Mesenchymal stem cell of adipose (primary cell): ENCODE results near the gene IGF2BP3.

DNA sequence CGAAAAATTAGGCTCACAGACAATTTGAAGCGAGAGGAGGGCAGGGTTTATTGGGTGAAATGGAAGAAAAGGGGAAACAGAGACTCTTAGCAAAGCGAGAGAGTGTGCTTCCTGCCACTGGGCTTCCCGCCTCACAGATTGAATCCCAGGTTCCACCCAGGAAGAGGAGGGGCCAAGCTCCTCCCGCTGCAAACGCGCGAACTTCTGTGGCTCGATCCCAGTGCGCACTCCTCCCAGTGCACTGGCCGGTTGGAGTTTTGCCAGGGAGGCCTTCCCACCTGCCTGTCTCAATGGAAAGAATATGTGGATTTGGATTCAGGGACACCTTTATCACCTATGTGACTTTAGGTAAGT, 48.4 kb upstream of the SP8 start:
- CAGE, long polyA plus RNA = no peak

DNA sequence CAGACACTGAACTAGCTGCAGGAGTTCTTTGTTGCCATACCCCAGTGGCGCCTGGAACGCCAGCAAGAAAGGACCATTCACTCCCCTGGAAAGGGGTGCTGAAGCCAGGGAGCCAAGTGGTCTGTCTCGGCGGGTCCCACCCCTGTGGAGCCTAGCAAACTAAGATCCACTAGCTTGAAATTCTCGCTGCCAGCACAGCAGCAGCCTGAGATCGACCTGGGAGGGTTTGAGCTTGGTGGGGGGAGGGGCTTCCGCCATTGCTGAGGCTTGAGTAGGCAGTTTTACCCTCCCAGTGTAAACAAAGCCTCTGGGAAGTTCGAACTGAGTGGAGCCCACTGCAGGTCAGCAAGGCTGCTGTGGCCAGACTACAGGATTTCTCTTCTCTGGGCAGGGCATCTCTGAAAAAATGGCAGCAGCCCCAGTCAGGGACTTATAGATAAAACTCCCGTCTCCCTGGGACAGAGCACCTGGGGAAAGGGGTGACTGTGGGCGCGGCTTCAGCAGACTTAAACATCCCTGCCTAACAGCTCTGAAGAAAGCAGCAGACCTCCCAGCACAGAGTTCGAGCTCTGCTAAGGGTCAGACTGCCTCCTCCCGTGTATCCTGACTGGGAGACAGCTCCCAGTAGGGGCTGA, 281.1 kb upstream of the SP4 start:
- CAGE, long polyA plus RNA = no peak

DNA sequence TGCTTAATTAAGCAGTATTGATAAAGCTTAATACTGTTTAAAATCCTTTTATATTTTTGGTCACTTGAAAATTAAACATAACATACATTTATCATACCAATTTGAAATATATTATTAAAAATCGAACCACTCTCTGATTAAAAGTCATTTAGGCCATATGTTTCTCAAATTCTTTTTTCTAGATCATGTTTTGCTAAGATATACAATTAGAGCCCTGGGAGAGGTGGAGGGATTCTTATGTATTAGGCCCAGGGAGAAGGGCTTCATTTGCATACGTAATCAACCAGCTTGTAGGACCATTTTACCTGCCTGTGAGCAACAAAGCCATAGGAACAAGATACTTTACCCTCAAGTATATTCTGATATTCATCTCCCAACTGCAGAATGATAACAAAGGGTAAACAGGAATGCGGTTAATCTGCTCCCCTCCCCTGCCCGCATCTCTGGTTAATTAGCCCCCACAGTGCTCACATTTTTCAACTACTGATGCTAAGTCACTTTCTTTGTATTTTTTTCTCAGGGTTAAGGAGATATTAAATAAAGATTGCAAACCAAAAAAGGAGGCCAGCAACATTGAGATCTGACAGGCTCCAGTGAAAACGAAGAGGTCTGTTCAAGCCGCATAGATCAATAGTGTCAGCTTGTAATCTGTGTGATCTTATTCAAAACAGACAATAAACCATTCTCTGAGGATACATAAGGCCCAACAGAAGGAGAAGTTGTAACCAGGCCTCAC, 203.5 kb downstream of the RAPGEF5 start:
- CAGE, long polyA plus RNA = no peak

DNA sequence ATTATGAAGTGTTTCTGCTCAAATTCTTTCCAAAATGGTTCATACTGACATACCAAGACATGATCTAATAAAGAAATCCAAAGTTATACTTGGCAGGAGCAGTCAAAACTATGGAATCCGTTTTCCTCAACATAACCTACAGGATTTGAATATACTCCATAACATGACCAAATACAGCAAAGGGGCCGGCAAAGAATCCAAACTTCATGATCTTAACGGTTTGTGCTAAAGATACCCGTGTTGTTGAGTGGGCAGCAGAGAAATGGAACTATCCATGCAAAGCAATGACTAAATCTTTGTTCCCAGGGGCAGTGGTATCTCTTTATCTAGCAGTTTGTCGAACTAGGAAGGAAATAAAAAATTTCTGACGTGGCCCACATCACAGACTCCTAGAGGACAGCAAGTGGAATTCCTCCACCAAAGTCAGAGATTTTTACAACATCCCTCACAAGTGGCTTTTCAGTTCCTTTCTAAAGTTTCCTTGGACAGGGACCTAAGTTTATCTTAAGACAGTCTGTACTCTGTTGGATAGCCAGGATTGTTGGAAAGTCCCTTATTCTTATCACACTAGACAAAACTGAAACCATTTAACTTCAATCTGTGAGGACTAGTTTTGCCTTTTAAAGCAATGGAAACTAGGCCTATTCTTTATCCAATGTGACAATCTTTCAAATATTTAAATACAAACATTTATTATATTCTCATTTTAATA, 136.1 kb downstream of the RAPGEF5 start:
- CAGE, long polyA plus RNA = no peak

DNA sequence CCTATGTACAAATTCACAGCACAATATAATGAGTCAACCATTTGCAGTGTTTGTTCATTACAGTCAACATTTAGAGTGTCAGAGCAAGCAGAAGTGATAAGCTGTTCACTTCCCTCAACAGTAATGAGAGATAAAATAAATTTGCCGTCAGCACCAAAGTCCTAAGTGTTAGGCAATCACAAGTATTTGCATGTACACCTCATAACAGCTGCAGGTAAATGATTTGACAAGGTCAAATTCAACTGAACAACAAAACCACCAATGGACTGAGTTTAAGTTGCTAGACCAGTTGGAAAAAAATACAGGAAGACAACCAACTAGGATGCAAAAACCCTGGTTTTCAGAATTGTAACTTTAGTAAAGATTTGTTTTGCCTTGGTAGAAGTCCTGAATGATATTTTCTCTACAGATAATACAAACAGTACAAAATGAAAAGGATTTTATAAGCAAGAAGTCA, 10.5 kb downstream of the RAPGEF5 start:
- CAGE, long polyA plus RNA = no peak

DNA sequence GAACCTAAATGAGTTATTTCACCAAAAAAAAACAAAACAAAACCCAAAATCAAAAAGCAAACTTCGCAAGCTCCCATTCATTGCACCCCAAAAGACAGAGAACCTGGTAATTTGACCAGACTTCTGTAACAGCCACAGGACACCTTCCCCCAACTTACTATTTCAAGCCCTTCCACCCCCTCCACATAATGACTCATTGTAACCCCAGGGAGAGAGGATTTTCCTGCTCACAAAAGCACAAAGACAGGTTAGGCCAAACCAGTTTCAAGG, 66.9 kb downstream of the STEAP1B start:
- CAGE, long polyA plus RNA = no peak

DNA sequence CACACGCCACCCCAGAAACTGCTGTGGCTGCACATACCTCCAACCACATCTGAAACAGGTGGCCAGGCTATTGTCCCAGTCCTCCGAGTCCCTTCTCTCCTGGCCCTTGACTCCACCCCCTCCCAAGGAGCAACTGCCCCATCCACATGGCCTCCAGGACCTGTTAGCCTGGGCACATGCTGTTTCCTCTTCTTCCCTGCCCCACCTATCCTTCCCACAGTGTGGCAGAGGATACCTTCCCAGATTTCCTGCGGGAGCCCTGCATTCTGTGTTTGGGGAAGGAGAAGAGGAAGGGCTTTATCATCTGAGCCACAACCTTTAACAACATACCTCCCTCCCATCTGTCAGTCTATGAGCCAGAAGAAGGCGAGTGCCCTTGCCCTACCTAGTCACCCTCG, 11.9 kb downstream of the STEAP1B start:
- CAGE, long polyA plus RNA = no peak

GRCh38 chr7:22589338-22589904, 89.4 kb upstream of the STEAP1B start:
- CAGE, long polyA plus RNA = no peak

DNA sequence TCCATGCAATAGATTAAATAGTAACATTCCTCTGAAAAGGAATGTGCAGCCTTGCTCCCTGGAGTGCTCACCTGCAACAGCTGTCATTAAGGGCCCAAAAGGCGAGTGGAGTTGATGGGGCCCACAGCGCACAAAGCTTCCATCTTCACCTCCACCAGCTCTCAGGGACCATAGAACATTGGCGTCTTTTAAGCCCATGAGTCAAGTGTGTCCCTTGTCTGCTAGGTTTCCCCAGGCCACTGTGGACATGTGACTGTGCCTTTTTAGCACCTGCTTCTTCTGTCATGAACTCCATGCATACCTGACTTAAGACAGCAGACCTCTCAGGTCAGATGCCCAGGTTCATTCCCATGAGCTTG, 57.9 kb upstream of the IL6 start:
- CAGE, long polyA plus RNA = no peak

GRCh38 chr7:22723001-22723712, 3.8 kb upstream of the IL6 start:
- CAGE, long polyA plus RNA = no peak

DNA sequence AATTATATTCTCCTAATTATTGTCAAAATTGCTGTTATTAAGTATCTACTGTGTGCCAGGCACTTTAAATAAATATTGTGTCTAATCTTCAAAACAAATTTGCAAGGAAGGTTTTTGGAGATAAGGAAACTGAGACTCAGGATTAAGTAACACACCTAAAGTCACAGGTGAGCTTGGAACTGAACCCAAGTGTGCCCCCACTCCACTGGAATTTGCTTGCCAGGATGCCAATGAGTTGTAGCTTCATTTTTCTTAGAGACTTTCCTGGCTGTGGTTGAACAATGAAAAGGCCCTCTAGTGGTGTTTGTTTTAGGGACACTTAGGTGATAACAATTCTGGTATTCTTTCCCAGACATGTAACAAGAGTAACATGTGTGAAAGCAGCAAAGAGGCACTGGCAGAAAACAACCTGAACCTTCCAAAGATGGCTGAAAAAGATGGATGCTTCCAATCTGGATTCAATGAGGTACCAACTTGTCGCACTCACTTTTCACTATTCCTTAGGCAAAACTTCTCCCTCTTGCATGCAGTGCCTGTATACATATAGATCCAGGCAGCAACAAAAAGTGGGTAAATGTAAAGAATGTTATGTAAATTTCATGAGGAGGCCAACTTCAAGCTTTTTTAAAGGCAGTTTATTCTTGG, 1.5 kb downstream of the IL6 start:
- CAGE, long polyA plus RNA = no peak

GRCh38 chr7:23105538-23105714, 159 bp upstream of the KLHL7 start:
- CAGE, long polyA plus RNA = no peak

- CAGE, long polyA plus RNA = no peak
Observed at GRCh38 chr7:23205626-23206881, 24.2 kb downstream of the NUP42 start.

- CAGE, long polyA plus RNA = no peak
Observed at GRCh38 chr7:23349337-23349957, 50.3 kb downstream of the MALSU1 start.

- CAGE, long polyA plus RNA = no peak
Observed at GRCh38 chr7:23469687-23469859, 718 bp downstream of the IGF2BP3 start.

GRCh38 chr7:23470139-23471180, at the start of gene IGF2BP3:
TSS of gene IGF2BP3 (minus strand) at chr7:23470491.
- CAGE, long polyA plus RNA = no peak

GRCh38 chr7:23473857-23474461, 3.7 kb upstream of the IGF2BP3 start:
- CAGE, long polyA plus RNA = no peak

GRCh38 chr7:23474462-23475309, 4.4 kb upstream of the IGF2BP3 start:
- CAGE, long polyA plus RNA = no peak

GRCh38 chr7:23500703-23501108, 30.4 kb upstream of the IGF2BP3 start:
- CAGE, long polyA plus RNA = no peak

DNA sequence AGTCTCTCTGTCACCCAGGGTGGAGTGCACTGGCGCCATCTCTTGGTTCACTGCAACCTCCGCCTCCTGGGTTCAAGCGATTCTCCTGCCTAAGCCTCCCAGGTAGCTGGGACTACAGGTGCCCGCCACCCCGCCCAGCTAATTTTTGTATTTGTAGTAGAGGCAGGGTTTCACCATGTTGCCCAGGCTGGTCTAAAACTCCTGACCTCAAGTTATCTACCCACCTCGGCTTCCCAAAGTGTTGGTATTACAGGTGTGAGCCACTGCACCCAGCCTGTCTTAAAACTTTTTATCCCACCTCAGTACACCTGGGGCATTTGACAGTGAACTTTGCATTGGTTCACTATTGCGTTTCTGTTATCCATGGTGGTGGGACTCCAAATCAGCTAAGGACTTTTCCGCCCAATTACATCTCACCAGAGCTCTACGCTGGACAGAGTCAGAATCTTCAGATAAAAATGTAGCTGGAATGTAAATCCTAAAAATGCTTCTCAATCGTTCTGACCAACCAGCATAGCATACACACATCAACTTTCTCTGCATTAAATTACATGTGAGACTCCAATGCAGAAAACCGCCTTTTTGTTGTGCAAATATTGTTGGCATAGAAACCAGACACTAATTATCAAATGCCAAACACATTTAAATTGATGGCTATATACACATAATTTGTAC, 10.9 kb downstream of the TRA2A start:
- CAGE, long polyA plus RNA = no peak